GM12892 (cell line): ENCODE results near the genes NEGR1, GIPC2 and ADGRL4.

- RRBS: no CpG with 5 or more reads among the region's 1 CpG
These were observed 183.5 kb downstream of the PTGER3 start for GRCh38 chr1:70864170-70864515.

GRCh38 chr1:71081572-71082038 lies 770 bp upstream of the ZRANB2 start:
- RRBS: no CpG with 5 or more reads among the region's 7 CpGs

GRCh38 chr1:72282273-72283151 lies at the start of gene NEGR1:
Gene NEGR1 (minus strand): TSS chr1:72282539.
- RRBS: 5% methylated on average over 9 of the region's 58 CpGs

- RRBS: no CpG with 5 or more reads among the region's 15 CpGs
These were observed 401 bp downstream of the CRYZ start for GRCh38 chr1:74732367-74732931.

- RRBS: 13% methylated on average over 1 of the region's 81 CpGs
These were observed 5.3 kb upstream of the SLC44A5 start for GRCh38 chr1:75615877-75616922.

- RRBS: no CpG with 5 or more reads among the region's 9 CpGs
These were observed 1.6 kb downstream of the RABGGTB start for GRCh38 chr1:75787378-75788278.

DNA sequence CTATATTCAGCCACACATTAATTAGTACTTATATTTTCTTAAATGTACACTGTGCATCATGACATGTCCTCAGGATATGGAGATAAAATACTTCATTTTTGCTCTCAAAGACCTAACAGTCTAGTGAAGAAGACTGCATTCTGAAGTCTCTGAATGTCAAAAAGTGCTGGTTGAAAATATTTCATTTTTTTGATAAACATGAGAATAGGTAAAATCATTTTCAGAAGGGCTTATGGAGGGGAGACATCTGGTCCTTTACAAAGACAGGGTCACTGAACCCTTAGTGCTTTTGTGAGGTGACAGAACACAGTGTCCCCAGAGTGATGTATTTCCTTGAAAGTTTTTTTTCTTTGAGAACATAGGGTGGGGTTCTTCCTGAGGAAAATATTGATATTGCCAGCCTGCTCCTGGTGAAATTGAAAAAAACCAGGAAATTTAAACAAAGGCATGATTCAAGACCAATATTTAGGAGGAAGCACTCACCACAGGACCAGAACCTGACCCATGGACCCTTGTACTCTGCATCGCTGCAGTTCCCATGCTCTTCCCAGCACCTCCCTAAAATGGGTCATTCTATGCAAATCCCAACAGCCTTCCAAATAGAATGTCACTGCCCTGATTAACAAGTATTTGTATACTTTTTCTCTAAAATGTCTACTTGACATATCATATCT lies 63.6 kb downstream of the ST6GALNAC3 start:
- RRBS: no CpG with 5 or more reads among the region's 1 CpG

- RRBS: no CpG with 5 or more reads among the region's 5 CpGs
These were observed 220.0 kb downstream of the ST6GALNAC3 start for GRCh38 chr1:76294511-76294941.

- RRBS: no CpG with 5 or more reads among the region's 9 CpGs
These were observed 131.2 kb downstream of the AK5 start for GRCh38 chr1:77412819-77413599.

DNA sequence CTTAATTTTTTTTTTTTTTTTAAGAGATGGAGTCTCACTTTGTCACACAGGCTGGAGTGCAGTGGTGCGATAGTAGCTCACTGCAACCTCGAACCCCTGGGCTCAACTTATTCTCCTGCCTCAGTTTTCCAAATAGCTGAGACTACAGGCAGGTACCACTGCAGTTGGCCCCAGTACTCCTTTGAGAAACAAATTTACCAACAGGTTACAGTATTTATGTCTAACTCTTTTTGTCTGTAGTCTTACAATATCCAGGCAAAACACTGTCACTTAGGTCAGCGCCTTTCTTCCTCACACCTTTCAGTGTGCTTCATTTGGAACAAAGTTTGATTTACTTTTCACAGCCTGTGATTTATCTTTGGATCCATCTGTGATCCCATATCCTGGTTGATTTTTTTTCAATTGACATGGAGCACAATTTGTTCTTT lies 17.0 kb downstream of the MIGA1 start:
- RRBS: no CpG with 5 or more reads among the region's 3 CpGs

DNA sequence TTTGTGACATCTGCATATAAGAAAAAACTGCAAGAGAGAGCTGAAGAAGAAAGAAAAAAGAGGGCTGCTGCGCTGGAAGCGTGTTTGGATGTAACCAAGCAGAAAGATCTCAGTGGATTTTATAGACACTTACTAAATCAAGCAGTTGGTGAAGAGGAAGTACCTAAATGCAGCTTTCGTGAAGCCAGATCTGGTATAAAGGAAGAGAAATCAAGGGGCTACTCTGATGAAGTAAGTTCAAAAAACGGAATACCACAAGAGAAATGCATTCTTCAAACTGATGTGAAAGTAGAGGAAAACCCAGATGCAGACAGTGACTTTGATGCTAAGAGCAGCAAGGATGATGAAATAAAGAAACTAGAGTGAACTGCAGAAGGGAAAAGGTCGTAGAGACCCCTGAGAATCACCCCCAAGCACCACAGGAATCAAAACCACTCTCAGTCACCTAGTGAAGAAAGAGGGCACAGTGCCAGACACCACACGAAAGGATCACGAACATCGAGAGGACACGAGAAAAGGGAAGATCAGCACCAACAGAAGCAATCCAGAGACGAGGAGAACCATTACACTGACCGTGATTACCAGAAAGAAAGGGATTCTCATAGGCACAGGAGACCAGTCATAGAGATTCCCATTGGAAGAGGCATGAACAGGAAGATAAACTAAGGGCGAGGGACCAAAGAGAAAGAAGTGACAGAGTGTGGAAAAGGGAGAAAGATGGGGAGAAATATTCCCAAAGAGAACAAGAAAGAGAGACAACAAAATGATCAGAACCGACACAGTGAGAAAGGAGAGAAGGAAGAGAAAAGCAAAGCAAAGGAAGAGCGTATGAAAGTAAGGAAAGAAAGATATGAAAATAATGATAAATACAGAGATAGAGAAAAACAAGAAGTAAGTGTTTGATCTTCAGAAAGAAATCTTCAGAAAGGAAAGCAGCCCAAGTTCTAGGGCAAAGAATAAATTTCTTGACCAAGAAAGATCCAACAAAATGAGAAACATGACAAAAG lies 40.6 kb upstream of the NEXN start:
- RRBS: no CpG with 5 or more reads among the region's 14 CpGs

- RRBS: no CpG with 5 or more reads among the region's 2 CpGs
These were observed 30.6 kb downstream of the FUBP1 start for GRCh38 chr1:77948056-77948913.

- RRBS: no CpG with 5 or more reads among the region's 5 CpGs
These were observed 308 bp upstream of the GIPC2 start for GRCh38 chr1:78045615-78045701.

- RRBS: 5% methylated on average over 10 of the region's 100 CpGs
These were observed at the start of gene GIPC2 for GRCh38 chr1:78045702-78046927. Gene GIPC2 (plus strand): TSS chr1:78045966.

DNA sequence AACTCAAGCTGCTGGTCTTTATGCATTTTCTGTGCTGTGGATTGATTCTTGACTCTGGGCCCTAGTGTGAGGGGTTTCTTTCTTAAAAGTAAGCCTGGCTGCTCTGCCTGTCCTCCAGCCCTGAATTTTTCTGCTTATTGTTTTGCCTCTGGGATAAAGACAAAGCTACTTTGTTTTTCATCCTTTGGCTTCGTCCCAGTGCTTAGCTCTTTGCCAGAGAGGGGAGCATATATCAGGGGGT lies 51.0 kb downstream of the GIPC2 start:
- RRBS: no CpG with 5 or more reads among the region's 1 CpG

DNA sequence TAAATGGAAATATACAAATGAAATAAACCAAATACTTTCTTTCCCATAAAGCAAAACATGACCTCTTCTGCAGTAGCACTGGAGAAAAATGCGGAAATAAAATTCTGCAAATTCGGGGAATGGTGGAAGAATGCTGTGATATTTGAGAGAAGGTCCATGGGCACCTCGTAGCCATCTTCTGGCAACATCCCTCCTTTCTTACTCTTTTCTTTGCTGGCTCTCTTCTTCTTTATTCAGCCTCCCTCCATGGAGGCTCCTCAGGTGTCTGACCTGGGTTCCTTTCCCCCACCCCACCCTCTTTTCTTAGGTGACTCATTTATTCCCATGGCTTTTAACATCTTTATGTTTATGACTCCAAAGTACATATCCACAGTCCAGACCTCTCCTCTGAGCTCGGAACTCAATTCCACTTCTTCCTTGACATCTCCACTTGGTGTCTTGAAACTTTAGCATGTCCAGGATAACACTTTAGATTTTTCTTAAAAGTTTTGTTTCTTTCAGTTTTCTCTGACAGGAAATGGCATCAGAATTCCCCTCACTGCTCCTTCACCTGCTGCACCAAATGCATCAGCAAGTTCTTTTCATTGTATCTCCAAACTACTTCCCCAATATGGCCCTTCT lies 95.7 kb downstream of the GIPC2 start:
- RRBS: no CpG with 5 or more reads among the region's 4 CpGs

DNA sequence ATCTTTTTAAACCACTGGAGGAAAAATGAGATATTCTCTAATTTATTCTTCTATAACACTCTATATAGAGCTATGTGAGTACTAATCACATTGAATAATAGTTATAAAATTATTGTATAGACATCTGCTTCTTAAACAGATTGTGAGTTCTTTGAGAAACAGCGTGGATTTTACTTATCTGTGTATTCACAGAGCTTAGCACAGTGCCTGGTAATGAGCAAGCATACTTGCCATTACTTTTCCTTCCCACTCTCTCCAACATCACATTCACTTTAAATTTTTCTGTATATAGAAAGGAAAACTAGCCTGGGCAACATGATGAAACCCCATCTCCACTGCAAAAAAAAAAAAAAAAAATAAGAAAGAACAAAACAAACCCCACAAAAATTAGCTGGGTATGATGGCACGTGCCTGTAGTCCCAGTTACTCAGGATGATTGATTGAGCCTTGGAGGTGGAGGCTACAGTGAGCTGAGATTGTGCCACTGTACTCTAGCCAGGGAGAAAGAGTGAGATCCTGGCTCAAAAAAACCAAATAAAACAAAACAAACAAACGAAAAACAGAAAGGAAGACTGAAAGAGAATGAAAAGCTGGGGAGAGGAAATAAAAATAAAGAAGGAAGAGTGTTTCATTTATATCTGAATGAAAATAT lies 7.5 kb upstream of the IFI44 start:
- RRBS: no CpG with 5 or more reads among the region's 3 CpGs

DNA sequence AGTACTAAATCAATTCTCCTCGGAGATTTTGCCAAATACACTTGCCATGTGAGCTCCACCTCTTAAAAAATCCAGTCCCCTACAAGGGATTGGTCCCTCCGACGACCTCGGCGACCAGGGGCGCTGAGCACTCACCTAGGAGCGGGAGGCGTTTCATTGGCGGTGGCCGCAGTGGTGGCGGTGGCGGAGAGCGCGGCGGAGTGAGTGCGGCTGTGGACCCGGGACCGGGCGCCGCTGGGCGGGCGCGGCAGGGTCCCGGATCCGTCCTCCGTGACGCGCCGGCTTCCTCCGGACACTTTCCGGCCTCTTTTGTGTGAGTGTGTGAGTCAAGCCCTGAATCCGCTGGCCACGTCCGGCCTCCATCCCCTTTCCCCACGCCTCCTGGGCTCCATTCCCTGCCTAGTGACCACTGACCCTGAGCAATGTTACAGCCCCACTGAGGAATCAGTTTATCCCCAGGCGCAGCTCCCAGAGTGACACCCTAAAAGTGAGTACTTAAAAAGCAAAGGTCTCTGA lies at the start of gene ADGRL4:
ADGRL4 (minus strand) TSS at position 233 of the 516 bp plus-strand sequence.
- RRBS: 49% methylated on average over 3 of the region's 36 CpGs

DNA sequence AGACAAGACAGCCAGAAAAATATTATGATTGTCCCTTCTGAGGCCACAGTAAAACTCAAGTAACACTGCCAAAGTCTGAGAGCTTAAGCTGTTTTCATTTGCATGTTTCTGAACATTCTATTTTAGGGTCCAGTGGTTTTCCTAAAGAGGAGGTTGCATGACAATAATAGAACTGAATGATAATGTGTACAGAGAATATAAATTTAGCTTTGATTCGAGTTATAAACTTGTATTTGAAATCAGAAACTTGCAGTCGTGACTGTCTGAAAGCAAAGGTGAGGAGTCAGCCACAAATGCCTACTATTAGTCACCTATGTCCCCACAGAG lies 363.1 kb upstream of the ADGRL2 start:
- RRBS: no CpG with 5 or more reads among the region's 2 CpGs